Neural cell (in vitro differentiated cells): Measurements from ENCODE around the genes FRMPD2, TMEM273, ERCC6 and ASAH2.

- RAMPAGE, long total RNA = no peak
These were observed 16.5 kb downstream of the GPRIN2 start for GRCh38 chr10:46540079-46540324.

DNA sequence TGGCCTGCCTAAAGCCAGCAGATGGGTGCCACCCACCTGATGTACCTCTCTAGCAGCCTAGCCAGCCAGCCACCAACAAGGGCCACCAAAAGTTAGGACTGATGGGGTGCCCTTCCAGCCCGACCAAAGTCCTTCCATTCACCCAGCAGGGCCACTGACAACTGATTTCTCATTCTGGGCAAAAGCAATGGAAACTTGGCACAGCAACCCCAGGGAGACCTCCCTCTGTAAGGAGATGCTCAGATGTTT lies 13.7 kb downstream of the GPRIN2 start:
- RAMPAGE, long total RNA = no peak

DNA sequence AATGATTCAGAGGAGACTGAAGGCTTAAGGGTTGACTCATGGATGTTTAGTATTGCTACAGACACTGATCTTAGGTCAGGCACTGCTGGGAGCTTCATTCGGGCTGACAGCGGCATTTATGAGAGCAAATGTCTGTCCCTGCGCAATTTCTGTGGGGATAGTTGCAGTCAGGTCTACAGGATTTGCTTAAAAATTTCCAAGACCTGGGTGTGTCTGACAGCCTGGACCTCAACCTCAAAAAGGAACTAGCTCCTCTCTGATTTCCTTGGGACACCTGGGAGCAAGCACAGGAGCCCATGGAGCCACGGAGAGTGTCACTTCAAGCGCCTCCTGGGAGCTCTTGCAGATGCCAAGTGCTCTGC lies 162.3 kb upstream of the GDF10 start:
- RAMPAGE, long total RNA = no peak

- RAMPAGE, long total RNA = no peak
These were observed 93.4 kb upstream of the GDF10 start for GRCh38 chr10:47206519-47207089.

DNA sequence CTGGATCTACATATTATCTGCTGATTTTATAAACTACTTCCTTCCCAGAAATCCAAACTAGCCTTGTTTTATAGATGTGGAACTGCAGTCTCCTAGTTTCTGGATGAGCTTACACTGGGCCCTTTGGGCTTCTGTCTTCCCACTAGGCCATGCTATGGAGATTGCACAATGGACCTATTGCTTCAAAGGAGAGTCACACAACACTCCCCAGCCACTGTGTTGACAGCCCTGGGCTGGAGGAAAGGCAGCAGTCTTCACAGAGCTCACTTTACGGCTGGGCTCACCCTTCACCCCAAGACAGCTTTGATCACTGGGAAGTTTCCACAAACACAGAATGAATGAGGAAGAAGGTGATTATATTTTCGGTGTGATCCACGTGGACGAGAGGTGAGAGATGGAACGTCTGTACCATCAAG lies 92.8 kb upstream of the GDF10 start:
- RAMPAGE, long total RNA = no peak

GRCh38 chr10:48251491-48252229 lies 22.8 kb downstream of the FRMPD2 start:
- RAMPAGE, long total RNA = no peak

DNA sequence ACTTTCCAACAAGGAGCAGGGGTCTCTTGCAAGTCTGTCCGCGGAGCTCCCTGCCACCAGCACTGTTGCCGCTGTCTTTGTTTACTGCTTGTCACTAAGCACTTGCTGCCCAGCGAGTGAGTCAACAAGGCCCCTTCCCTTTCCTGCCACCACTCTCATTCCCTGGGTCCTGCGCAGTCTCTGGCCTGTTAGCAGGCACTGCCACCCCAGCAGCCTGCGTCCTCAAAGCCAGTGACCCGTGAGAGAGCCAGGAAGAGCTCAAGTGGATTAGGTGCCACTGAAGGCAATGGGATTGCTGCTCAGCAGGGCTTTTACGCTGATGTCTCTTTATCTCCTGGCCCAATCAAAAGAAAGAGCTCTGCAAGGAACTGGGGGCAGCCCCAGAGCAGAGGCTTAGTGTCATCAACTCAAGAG lies at the start of gene FRMPD2:
FRMPD2 (minus strand) TSS at position 86 of the 414 bp plus-strand sequence.
- RAMPAGE, long total RNA = no peak

DNA sequence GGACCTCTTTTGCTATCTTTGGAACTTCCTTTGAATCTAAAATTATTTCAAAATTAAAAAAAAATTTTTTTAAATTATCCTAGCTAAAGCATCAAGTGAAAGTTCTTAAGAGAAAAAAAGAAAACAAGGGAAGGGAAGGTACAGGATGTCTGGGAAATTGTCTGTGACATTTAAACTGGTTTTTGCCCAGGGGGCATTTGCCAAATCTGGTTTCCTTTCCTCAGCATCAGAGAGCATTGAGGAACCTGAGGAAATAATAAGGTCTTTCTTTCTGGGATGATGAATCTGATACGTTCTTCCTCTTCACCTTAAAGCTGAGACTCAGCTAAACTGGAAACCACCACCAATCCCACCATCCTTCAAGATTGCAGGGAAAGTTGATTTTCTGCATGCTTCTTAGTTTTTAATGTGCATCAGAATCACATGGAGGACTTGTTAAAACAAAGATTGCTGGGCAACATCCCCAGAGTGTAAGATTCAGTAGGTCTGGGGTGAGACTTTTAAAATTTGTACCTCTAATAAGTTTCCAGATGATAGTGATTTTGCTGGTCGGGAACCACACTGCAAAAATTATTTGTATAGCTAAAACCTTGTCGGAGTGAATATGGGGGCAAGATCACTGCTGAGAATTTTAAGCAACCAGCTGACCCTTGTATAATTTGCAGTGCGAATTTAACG lies 47.8 kb downstream of the MAPK8 start:
- RAMPAGE, long total RNA = no peak

DNA sequence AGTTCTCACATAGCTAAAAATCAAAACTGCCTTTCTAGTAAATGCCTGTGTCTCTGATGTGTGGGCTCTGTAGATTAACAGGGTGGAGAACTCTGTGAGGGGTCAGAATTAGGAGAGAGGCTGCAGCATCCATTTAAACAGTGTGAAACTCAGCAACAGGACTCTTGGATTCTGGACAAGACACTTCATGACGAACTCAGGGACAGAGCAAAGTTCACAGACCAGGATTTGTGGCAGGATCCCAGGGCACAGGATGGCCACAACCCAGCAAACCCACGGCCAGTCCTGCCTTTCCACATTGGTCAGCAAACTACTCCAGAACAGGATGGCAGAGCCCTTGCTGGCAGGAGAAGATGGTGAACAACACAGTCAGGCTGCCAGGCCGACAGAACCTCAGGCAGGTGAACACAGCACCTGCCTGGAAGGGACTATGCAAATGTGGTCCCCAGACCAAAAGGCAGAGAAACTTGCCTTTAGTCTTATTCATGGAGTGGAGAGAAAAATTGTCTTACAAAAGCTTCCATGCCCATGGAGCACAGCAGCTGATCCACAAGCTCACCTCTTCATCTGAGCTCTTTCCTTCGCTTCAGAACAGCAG lies 34.3 kb downstream of the VSTM4 start:
- RAMPAGE, long total RNA = no peak

GRCh38 chr10:49187759-49188777 lies at the start of gene TMEM273:
TMEM273 (minus strand) TSS chr10:49188391.
- RAMPAGE, long total RNA = no peak

DNA sequence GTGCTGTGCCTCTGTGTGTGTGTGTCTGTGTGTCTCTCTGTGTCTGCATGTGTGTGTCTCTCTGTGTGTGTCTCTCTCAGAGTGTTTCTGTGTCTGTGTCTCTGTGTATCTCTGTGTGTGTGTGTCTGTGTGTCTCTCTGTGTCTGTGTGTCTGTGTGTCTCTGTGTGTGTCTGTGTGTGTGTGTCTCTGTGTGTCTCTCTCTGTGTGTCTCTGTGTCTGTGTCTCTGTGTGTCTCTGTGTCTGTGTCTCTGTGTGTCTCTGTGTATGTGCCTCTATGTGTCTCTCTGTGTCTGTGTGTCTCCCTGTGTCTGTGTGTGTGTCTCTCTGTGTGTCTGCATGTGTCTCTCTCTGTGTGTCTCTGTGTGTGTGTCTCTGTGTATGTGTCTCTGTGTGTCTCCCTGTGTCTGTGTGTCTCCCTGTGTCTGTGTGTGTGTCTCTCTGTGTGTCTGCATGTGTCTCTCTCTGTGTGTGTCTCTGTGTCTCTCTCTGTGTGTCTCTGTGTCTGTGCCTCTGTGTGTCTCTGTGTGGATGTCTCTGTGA lies 44.8 kb upstream of the C10orf71 start:
- RAMPAGE, long total RNA = no peak

DNA sequence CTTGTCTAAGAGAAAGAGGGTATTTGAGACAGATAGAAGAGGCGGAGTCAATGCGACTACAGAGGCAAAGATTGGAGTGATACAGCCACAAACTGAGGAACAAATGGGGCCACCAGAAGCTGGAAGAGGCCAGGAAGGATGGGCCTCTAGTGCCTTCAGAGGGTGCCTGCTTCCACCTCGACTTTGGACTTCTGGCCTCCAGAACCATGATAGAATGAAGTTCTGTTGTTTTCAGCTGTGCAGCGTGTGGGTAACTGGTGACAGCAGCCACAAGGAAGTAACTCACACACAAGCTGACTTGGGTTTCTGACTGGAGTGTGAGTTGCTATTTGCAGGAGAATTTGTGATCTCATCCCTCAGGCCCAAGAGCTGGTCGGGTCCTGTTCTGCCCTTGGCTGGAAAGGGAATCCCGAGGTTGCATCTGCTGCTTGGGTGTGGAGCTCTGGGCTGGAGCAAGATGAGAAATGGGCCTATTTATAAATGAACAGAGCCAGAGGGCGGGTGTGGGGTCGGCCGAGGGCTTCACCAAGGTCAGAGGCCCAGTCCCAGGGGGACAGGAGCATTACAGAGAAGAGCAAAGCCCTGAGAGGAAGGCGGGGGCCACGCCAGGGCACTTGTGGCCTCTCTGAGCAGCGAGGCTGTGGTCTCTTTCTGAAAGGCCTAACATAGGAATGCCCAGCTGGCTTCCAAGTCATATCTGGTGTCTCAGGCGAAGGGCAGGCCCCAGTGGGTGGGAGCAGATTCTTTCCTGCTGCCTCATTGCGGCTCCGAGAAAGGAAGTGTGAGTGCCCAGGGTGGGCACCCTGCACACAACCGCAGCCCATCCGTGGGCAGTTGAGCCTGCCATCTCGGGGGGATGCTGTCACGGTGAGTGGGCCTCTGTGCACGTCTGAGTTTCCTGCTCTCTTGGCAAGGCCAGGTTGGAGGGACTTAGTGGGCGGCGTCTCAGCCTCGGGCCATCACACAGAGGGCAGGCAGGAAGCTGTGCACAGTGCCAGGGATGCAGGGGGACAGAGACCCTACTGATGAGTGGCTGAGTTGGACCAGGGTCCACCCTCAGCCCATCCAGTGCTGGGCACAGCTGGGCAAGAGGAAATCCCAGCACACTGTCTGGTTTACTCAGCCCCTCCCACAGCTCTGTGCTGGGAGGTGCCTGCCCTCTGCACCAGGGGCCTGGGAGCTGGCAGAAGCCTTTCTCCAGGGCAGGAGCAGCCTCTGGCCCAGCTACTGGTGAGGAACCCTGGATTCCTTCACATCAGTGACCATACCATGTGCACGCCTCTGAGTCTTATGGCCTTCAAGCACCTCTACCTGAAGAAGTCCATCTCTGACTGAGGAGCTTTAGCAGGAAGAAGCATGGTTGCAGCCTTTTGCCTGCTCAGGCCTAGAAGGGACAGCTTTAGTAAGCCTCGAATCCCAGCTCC lies 26.4 kb upstream of the C10orf71 start:
- RAMPAGE, long total RNA = no peak

DNA sequence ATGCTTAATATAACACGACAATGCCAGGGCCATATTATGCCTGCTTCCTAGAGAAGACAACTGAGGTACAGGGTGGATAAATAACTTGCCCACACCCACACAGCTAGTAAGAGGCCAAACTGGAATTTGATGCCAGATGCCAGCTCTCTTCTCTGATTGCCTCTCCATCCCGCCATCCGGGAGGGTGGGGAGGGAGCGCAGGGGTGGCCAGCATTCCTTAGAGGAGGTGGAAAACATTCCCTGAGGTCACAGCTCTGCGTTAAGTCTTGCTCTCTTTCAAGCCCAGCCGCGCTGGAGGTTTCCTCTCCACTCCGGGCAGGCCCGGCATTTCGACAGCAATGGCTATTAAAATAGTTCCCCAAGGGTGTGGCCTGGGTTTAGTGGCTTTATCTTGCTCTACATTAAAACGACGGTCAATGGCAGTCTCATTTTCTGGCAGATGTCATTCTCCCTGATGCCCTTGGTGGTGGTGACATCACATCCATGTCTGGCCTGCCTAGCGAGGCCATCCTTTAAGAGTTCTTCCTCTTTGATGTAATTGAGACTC lies 16.1 kb upstream of the C10orf71 start:
- RAMPAGE, long total RNA = no peak

DNA sequence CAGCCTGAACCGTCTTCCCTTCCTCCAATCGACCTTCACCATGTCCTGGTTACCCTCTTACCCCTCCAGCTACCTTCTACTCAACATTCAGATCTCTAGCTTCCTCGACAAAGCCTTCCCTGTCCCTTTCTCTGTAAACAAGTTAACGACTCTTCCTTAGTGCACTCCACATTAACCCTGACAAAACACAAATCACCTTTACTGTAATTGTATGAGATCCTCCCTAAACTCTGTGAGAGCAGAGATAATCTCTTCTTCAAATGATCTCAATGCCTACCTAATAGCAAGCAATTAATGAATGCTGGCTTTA lies 42.9 kb downstream of the ERCC6 start:
- RAMPAGE, long total RNA = no peak

- RAMPAGE, long total RNA = start-site peak on the minus strand at chr10:49539025-49539047, 285 and 258 reads in 2 replicates
These were observed at the start of gene ERCC6 for GRCh38 chr10:49538690-49539392. ERCC6 (minus strand) TSS chr10:49539121.

GRCh38 chr10:49837066-49837389 lies 74.9 kb upstream of the OGDHL start:
- RAMPAGE, long total RNA = no peak

DNA sequence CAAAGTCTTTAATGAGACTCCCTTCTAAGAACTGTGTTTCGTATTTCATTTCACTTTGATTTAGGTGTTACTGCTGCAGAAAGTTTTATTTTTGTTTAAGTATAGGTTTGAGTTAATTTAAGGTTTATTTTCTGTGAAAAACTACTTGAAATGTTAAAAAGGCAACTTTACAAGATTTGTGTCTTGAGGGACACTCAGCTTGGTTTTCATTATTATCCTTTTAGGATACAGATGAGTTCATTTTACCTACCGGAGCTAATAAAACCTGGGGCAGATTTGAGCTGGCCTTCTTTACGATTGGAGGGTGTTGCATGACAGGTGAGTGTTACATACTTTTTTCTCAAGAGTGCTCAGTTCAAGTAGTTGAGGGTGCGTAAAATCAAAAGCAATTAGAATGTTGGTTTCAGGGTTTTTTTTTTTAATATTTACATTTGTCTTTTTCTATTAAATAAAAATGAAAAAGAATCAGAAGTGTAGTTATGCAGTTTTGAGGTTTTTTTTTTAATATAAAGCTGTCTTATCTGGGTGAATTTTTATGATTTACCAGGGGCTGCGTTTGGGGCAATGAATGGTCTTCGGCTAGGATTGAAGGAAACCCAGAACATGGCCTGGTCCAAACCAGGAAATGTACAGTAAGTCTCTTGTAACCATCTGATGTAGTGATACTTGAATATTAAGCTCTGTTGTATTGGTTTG lies 10.2 kb downstream of the TIMM23B start:
- RAMPAGE, long total RNA = no peak

- RAMPAGE, long total RNA = no peak
These were observed 3.1 kb downstream of the ASAH2 start for GRCh38 chr10:50248187-50248615.

- RAMPAGE, long total RNA = no peak
These were observed at the start of gene ASAH2 for GRCh38 chr10:50251230-50251868. ASAH2 (minus strand) TSS chr10:50251516.

- RAMPAGE, long total RNA = no peak
These were observed 68.0 kb upstream of the ASAH2 start for GRCh38 chr10:50318991-50319947.